Measurements from ENCODE around the gene AFAP1.

GRCh38 chr4:7021905-7022852, 20.6 kb downstream of the CCDC96 start:
- RRBS, result no CpG with 5 or more reads among the region's 15 CpGs

DNA sequence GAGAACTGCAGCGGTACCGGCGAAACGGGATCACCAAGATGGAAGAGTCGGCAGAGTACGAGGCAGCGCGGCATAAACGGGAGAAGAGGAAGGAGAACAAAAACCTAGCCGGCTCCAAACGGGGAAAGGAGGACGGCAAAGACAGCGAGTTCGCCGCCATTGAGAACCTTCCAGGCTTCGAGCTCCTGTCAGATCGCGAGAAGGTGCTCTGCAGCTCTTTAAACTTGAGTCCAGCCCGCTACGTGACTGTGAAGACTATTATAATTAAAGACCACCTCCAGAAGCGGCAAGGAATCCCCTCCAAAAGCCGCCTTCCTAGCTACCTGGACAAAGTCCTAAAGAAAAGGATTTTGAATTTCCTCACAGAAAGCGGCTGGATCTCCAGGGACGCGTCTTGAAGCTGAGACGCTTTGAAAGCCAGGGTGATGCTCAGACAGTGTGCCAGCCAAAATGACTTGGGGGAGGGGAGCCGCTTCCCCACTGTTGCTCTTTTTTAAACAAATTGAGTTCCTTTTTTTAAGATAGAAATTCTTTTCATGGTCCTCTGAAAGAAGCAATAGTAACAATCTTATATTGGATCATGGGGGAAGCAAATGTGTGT, 11.6 kb downstream of the TADA2B start:
- RRBS, result 98% methylated on average over 4 of the region's 27 CpGs

GRCh38 chr4:7084577-7085249, 16.8 kb upstream of the GRPEL1 start:
- RRBS, result no CpG with 5 or more reads among the region's 8 CpGs

DNA sequence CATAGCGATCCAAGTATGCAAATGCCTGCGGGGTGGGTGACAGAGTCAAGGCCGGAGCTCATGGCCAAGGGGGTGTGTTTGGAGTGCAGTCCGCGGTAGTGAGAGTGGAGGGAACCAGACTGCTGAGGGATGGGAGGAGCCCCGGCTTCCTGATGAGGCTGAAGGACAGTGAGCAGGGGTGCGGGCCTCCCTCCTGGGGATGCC, 45.1 kb downstream of the PSAPL1 start:
- RRBS, result 11% methylated on average over 2 of the region's 7 CpGs

DNA sequence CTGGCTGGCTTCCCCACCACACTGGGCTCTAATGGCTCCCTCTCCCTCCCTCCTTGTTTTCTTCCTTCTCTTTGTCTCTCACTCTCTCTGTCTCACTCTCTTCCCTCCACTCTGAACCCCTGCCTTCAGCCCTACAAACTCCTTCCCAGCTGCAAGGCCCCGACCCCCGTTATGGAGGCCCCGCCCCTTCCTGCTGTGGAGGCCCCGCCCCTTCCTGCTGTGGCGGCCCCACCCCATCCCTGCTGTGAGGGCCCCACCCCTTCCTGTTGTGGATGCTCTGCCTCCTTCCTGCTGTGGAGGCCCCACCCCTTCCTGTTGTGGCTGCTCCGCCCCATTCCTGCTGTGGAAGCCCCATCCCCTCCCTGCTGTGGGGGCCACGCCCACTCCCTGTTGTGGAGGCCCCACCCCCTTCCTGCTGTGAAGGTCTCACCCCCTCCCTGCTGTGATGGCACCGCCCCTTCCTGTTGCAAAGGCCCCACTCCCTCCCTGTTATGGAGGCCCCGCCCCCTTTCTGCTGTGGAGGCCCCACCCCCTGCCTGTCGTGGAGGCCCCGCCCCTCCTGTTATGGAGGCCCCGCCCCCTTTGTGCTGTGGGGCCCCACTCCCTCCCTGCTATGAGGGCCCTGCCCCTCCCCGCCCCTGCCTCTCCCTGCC, 104.9 kb upstream of the PSAPL1 start:
- RRBS, result no CpG with 5 or more reads among the region's 13 CpGs

DNA sequence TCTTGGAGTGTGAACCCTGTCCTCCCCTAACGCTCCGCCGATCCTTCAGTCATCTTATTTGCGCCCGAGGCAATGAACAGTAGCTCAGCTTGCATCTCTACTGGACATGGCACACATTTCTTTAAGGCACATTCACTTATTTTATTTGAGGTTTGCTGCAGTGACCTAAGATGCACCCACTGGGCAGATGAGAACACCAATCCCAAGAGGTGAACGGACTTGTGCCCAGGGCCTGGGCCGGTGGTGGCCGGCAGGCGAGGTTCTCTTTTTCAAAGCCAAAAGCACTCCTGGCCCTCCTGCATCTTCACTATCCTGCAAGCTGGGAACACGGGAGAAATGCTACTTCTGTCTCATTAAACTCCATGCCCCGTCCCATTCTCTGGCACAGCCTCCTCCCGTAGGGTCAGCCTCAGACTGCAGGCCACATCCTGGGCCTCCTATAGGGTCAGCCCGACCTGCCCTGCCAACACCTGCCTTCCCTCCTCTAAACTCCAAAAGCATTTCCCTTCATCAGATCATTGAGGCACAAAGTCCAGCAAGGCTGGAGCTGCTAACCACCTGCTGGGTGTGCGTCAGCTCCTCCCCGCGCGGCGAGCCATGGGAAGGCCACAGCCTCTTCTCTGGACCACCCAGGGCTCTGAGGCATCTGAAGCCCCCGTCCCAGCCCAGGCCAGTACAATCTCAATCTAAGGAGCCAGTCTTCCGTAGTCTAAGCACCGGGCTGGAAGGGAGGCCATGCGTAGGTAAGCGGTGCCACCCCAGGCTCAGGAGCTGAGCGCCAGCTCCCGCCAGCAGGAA, 166.1 kb downstream of the AFAP1 start:
- RRBS, result no CpG with 5 or more reads among the region's 25 CpGs

DNA sequence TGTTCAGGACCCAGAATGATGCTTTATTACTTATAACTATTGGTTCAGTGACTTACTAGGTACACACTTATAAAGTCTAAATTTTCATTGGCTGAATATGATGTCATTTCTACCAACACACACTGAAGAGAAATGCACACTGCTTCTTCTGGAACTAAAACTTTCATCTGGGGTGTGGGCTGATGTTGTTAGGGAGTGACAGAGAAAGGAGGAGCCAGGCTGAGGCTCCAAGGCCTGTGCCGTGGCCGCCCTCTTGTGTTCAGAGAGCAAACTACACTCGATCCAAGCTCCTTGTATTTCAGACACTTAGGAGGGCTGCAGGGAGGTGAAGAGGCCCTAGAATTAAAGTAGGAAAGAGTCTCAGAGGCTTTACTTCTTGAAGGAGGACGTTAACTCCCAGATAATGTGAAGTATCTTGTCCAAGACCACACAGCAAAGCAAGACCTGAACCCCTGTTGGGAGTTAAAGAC, 137.6 kb downstream of the AFAP1 start:
- RRBS, result no CpG with 5 or more reads among the region's 4 CpGs

- RRBS, result no CpG with 5 or more reads among the region's 8 CpGs
Measured at GRCh38 chr4:7844628-7845103, 95.0 kb downstream of the AFAP1 start.

GRCh38 chr4:7863757-7864477, 75.7 kb downstream of the AFAP1 start:
- RRBS, result no CpG with 5 or more reads among the region's 6 CpGs

DNA sequence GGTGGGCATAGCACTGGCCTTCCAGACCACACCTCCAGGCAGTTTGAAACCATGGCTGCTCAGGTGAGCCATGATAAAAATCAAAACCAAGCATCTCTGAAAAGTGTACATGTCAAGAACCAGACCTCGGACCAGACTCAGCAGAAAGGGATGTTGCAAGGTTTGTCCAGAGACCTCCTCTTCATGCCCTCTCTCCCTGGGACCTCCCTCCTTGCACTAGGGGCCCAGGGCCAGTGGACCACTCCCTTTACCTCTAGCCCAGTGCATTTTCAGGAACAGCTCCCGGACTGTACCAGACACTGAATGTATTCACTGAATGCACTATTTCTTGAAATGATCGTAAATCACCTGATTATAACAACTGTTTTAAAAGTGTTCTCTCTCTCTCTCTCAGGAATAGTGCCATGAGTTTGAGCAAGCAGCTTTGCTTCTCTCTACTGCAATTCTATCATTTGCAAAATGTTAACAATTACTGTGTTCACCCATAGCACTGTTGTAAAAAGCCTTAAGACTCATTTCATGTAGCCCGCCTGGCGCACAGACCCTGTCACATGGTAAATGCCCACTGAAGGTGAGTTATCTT, 22.9 kb downstream of the AFAP1 start:
- RRBS, result no CpG with 5 or more reads among the region's 5 CpGs

DNA sequence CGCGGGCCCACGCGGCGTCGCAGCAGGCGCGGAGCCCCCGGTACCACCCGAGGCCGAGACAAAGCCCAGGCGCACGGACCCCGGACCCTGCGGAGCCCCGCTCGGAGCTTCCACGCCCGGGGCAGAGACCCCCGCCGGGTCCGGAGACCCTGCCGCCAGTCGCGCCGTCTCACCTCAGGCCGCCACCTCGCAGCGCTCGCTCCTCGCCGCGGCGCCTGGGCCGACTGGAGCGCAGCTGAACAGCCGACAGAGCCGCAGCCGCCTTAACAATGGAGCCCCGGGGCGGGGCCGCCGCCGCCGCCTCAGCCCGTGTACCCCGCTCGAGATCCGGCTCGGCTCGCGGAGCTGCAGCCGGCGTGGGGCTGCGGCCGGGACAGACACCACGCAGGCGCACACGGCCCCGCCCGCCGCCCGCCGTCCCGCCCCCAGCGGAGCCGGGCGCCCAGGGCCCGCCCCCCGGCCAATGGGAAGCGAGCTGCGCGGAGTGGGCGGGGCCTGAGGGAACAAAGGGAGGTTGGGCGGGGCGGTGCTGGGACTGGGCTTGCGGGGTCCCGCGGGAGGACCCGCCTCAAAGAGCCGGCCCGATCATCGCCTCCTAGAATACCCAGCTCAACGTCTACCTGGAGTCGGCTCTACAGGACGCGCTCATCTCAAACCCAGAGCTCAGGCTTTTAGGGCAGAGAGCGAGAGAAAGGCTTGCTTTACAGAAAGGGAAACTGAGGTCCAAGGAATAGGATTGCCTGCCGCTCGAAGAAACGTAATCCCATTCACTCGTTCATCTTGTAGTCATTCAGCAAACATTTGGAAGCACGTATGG, at the start of gene AFAP1:
Gene AFAP1, minus strand, starts transcription at position 379 of the 817 bp plus-strand sequence.
- RRBS, result 2% methylated on average over 36 of the region's 93 CpGs

DNA sequence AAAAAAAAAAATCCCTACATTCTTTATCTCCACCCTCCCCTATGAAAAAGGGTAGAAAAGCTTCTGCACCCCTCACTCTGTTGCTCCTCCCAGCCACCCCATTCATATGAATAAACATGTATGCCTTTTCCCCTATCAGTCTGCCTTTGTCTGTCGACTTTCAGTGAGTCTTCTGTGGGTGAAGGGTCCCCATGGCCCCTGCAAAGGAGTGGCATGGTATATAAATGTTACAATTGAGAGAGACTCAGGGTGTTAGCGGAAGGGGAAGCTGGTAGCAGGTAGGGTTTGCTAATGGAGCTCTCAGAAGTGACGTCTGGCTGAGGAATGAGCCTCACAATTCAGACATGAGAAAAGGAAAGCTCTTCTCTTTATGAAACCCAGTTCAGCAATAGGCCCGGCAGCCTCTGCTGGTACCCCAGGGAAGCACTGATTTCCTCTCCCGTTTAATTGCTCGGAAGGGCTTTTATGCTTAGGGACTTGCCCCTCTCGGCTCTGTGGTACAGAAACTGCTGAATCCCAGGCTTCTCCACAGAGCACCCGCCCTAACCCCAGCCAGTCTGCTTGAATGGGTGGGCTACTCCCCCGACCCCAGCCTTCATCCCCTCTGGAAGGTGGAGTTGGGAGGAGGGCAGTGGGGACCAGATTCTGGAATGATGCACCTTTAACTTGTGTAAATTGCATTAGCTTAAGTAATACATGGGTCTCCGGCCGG, 19.4 kb upstream of the AFAP1 start:
- RRBS, result no CpG with 5 or more reads among the region's 11 CpGs

DNA sequence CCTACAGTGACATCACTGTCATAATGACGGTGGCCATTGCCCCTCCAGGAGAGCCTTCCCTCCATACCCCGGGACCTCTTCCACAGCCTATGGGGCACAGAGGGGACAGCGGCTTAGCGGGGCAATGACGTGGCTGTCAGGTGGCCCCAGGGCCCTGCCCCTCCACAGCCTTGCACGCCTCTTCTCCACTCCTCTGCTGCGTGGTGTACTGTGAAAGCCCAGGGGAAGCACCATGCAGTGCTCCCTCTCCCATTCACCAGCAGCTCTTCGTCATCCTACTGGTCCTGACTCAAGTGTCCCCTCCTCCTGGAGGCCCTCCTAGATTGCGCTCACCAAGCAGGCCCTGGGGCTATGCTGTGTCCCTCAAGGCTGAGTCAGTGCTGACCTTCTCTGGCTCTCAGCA, 32.4 kb upstream of the AFAP1 start:
- RRBS, result 78% methylated on average over 1 of the region's 9 CpGs

DNA sequence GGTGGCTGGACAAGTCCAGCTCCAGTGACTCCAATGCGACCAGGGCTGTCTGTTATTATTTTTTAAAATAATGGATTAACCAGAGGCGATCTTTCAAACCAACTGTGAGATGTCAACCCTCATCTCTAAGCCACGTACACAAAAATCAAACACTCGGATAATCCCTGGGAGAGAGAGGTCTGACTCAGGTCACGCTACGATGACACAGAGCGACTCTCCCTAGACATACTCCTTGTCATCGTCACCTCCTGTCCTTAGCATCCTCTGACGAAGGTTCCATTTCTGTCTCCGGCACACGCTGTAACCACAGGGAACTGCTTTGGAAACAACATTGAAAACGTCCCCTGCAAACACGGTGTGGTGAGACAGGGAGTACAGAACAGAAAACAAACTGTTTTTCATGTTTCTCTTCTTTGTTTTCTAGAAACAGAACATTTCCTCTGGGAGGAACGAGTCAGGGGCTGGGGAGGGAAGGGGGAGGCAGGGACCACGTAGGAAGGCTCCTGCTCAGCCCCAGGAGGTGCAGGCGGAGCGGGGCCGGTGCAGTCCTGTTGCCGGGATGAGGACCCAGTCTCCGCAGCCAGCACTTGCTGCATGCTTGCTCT, 62.3 kb downstream of the ABLIM2 start:
- RRBS, result no CpG with 5 or more reads among the region's 20 CpGs

GRCh38 chr4:8096944-8097788, 61.4 kb downstream of the ABLIM2 start:
- RRBS, result 51% methylated on average over 2 of the region's 34 CpGs

DNA sequence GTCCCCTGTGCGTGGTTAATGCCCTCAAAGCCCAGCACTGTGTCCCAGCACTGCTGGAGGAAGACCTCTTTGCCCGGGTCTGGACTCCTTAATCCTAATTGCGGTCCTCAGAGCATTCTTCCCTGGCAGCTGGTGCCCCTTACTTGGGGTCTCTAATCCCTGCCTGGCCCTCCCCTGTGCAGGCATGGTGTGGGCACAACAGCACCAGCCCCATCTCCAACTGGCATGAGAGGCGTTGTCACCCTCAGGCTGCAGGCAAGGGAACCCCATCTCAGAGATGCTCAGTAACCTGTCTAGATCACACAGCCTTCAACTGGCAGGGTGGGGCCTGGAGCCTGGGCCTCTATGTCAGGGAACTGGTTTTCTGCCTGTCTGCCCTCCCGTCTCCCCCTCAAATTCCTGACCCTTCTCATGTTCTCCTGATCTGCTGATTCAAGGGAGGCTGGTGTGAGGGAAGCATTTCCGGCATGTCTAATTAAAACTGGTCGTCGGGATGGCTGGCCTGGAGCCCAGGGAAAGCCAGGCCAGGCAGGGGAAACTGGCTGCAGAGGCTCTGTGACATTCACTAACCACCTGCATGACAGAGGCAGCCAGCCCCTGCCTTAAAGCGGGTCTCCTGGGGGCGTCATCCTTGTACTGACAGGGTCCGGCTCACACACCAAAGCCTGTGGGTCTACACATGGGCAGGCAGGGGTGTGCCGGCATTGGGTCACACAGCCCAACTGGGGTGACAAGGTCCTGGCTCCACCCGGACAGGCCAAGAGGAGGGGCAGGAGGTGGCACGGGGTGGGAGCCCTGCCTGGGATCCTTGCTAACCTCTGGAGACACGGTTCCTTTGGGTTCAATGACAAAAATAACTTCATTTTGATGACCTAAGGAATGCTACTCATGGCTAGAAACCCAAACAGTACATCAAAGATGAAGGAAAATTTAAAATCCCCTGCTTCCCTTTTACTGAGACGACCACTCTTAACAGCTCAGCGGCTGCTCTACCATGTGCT, 35.3 kb downstream of the ABLIM2 start:
- RRBS, result 53% methylated on average over 3 of the region's 17 CpGs

GRCh38 chr4:8157769-8158273, 792 bp downstream of the ABLIM2 start:
- RRBS, result 7% methylated on average over 12 of the region's 39 CpGs

- RRBS, result no CpG with 5 or more reads among the region's 4 CpGs
Measured at GRCh38 chr4:8165270-8165754, 6.7 kb upstream of the ABLIM2 start.

DNA sequence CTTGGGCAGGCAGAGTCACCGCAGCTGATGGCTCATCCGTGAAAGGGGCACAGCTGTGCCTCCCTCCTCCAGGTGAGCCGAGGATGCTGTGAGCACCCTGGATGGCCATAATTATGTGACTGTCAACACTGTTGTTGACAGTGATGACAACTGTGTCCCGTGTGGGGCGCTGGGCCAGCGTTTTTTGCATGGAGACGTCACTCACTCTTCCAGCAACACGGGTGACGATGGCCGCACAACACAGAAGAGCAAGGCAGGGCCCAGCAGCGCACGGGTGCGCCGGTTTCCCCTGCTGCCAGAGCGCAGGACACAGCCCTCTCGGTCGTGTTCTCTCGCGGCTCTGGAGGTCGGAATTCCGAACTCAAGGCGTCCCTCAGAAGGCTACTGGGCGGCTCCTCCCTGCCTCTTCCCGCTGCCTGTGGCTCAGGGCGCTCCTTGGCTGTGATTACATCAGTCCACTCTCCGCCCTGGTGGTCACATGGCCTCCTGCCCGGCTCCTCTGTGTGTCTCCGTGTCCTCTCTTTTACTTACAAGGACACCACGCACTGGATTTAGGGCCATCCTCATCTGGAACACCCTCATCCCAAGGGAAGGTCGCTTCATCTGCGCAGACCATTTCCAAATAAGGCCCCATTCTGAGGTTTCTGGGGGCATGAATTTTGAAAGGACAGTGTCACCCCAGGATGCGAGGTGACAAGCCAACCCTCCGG, 1.4 kb downstream of the SH3TC1 start:
- RRBS, result no CpG with 5 or more reads among the region's 33 CpGs

- RRBS, result 47% methylated on average over 3 of the region's 22 CpGs
Measured at GRCh38 chr4:8214943-8215771, 16.1 kb downstream of the SH3TC1 start.

Measured in AG09309 (cell line).